Heart (tissue), 3 donors: Measurements from ENCODE around the gene ZNF138.

DNA sequence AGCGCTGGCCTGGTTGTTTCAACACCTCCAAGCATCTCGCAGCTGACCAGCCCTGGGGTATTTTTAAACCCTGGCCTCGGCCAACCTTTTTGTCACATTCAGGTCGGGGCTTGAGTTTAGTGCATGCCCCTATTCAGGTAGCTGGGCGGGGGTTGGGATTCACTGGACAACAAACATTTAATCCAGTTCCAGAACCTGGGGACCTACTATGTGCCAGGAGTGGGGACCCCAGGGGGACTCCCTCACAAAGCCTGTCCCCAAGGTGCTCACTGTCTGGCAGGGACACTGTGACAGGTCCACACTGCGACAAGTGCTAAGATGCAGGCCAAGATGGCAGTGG is 105.6 kb upstream of the ZNF716 start:
- RAMPAGE, long total RNA, 2 experiments = no peak in any of the 2 experiments

GRCh38 chr7:57417500-57417708 is 32.6 kb upstream of the ZNF716 start:
- RAMPAGE, long total RNA, 2 experiments = no peak in any of the 2 experiments

GRCh38 chr7:64044465-64044680 is 861 bp upstream of the ZNF727 start:
- RAMPAGE, long total RNA, 2 experiments = no peak in any of the 2 experiments

- RAMPAGE, long total RNA, 2 experiments = no peak in any of the 2 experiments
These were observed 47.4 kb downstream of the ZNF680 start for GRCh38 chr7:64515403-64515890.

DNA sequence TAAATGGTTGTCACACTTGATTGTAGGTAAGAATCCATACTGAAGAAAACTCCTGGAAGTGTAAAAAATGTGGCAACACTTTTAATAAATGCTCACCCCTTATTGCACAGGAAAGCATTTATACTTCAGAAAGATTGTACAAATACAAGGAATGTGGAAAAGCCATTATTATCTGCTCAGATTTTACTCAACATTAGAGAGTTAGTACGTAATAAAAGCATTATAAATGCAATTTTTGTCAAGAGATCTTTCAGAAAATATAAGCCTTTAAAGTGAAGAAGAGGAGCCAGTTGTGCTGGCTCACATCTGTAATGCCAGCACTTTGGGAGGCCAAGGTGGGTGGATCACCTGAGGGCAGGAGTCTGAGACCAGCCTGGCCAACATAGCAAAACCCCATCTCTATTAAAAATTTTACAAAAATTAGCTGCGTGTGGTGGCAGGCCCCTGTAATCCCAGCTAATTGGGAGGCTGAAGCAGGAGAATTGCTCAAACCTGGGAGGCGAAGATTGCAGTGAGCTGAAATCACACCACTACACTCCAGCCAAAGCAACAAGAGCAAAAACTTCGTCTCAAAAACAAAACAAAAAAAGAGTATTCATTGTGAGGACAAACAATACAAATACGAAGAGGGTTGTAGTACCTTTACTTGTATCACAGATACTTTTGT is 43.8 kb downstream of the ZNF107 start:
- RAMPAGE, long total RNA, 2 experiments = no peak in any of the 2 experiments

GRCh38 chr7:64793969-64794979 is at the start of gene ZNF138:
ZNF138 (plus strand) TSS chr7:64794428.
- RAMPAGE, long total RNA, 2 experiments = start-site peak on the plus strand in 2 of 2 experiments, at chr7:64794387-64794441 at its widest, 130 to 303 reads per replicate

DNA sequence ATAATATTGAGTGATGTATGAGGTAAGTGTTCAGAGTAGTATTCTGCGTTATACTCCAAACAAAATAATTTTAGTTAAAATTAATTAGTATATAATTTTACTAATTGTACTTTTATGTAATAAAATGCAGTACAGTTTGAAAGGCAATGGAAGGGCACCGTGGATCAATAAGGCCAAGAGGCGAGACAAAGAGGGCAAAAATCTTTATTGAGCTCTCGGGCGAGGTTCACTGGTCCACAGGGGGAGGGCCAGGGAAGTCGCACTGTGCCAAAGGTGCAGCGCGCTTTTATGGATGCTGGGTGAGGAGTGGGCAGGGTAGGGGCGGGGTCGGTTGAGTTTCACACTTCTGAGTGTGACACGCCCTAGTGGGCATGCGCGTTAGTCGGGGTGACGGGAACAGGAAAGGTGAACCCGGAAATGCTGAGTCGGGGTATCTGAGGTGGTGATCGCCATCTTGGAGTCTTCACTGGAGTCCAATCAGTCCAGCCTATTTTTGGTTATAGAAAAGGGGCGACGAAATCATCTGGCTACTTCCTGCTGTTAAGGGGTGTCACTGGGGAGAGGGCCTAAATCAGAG is 40.6 kb downstream of the ZNF138 start:
- RAMPAGE, long total RNA, 2 experiments = no peak in any of the 2 experiments

DNA sequence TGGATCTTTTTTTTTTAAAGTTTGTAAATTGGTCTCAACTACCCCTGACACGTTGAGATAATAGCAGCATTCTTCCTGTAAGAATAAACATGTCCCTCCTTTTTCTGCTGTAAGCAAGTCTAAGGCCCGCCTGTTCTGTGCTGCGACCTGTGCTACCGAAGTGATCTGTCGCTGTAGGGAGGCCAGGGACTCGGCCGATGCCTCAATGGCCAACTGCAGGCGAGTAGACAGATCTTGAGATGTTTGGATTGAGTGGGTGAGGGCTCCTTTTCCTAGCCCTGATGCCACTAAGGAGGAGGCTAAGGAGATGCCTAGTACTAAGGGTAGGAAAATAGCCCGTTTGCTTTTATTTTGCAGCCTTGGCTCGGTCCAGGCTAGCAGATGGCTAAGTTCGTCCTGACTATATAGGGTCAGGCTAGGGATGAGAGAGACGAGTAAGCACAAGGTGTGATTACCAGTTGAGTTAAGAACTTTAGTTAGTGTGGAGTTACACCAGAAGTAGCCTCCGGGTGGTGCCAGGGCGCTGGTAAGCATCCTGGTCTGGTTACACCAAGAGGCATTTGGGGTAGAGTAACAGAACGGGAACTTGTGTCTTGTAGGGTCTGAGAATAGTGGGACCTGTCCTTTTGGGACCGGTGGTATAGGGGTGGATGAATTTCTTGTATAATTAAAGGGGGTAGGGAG is 41.5 kb downstream of the ZNF138 start:
- RAMPAGE, long total RNA, 2 experiments = no peak in any of the 2 experiments

DNA sequence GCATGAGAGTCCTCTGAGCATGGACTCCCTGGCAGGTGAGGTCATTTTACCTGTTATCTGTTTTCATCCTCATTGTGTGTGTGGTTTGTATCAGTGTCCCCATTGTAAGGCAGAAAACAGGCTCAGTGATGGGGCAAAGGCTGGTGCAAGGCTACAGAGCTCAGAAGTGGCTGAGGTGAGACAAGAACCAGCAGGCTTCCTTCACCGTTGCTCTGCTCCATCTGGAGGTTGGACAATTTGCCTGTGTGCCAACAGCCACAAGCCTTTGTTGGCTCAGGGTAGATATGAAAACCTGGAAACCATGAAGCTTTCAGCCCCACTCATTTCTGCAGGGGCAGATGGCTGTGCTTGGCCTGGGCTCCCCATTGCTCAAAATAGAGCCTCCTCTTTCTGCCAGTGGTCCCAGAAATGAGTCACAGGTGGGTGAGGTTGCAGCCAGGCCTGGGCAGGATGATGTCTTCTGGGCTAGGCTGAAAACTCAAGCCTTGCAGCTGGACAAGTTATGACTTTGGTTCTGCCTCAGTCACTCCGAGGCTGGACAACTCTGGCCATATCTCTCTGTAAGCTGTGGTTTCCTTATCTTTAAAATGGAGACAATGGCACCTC is 12.3 kb upstream of the ZNF273 start:
- RAMPAGE, long total RNA, 2 experiments = no peak in any of the 2 experiments

DNA sequence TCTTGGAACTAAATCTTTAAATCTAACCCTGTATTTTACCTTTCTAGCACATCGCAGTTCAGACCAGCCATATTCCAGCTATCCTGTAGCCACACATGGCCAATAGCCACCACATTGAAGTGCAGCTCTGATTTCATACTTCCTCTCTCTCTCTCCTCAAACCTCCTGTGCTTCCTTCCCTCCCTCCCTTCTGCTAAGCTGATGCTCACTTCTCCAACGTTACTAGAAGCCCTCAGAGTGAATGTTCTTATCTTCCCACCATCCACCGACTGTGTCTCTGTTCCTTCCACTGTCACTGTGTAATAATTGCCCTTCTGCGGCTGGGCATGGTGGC is 574 bp upstream of the ERV3-1 start:
- RAMPAGE, long total RNA, 2 experiments = no peak in any of the 2 experiments

DNA sequence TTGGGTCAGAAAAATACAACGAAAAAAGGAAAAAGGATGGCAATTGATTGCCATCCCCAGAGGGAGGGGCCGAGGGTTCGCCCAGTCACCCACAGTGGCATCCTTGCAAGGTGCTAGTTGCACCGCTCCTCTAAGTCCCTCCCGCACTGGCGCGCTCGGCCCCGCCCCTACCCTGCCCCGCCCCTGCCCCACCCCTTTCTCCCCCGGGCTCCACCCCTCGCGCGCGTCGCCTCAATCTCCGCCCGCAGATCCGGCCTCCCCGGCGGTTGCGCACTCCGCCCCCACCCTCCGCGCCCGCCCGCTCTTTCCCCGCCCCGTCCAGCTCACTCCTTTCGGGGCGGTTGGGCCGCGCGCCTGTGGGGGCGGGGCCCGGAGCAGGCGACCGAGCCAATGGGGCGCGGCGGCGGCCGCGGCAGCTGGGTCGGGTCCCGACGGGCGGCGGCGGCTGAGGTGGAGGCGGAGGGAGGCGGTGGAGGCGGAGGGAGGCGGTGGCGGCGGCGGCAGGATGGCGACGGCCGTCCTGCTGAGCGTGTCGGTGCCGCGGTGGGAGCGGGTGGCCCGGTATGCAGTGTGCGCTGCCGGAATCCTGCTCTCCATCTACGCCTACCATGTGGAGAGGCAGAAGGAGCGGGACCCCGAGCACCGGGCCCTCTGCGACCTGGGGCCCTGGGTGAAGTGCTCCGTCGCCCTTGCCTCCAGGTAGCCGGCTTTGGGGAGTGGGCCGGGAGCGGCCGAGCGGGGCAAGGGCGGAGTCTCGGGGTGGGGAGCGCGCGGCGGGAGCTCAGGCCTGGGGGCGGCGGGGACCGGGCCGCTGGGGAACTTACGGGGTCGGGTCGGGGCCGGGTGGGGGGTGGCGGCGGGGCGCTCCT is 31.6 kb upstream of the ERV3-1 start:
- RAMPAGE, long total RNA, 2 experiments = no peak in any of the 2 experiments

DNA sequence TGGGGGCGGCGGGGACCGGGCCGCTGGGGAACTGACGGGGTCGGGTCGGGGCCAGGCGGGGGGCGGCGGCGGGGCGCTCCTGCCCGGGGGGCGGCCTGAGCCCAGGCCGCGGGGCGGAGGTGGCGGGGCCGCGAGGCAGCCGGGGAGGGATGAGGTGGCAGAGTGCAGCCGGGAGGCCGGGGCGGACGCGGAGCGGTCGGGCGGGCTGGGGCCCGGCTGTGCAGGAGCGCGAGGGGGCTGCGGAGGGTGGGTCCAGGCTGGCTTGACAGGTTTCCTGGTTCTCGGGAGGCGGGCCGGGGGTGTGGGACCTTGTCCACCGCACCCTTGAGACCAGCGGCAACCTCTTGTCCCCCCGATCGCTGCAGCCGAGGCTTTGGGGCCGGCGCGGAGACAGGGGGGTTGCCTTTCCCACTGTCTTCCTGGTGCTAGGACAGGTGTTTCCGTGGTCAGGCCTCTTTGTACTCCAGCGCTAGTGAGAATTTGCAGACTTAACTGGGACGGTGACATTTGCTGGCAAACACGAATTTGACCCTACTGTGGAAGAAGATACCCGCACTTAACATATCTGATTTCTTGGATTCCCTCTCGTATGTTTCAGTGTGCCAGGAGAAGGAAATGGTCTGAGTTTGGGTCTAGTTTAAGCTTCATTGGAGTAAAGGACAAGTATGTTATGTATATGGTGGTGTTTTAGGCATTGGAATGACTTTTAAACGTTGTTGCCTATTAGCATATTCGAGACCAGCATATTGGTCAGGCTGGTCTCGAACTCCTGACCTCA is 970 bp downstream of the VKORC1L1 start:
- RAMPAGE, long total RNA, 2 experiments = no peak in any of the 2 experiments

DNA sequence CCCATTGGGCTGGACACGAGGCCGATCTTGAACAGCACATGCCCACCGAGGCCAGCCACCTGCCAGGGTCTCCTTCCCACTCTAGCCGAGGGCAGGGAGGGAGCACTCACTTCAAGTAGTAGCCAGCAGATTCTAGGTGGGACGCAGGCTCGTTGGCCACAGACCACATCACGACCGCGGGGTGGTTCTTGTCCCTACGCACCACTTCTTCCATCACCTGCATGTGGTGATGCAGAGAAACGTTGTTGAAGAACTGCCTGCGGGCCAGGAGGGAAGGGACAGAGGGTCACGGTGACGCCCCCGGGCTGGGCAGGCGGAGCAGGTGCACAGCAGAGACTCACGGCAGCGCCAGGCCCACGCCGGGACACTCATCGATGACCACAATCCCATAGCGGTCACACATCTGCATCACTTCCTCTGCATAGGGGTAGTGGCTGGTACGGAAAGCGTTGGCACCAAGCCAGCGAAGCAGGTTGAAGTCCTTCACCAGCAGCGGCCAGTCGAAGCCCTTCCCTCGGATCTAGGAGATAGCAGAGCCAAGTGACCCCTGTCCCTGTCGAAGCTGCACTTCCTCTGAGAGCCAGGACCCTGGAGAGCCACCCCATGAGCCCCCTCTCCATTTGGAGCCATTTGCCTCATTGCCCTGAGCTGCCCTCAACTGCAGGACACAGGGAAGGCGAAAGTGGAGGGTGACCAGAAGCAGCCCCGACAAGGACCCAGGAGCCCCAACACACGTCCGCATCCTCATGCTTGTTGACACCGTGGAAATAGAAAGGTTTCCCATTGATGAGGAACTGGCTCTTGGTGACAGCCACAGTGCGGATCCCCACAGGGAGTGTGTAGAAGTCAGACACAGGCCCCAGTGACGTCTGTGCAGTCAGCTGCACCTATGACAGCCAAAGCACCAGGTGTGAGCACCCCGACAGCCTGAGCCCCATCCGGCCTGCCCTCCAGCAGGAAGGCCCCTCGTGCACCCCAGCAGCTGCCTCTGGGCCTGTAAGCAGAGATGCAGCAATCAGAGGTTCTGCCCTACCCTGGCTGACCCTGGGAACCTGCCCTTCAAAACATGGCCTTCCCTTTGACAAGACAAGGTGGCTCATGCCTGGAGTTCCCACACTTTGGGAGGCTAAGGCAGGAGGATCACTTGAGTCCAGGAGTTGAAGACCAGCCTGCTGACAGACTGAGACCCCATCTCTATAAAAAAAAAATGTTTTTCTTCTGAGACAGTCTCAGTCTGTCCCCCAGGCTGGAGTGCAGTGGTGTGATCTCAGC is 7.4 kb downstream of the GUSB start:
- RAMPAGE, long total RNA, 2 experiments = no peak in any of the 2 experiments

DNA sequence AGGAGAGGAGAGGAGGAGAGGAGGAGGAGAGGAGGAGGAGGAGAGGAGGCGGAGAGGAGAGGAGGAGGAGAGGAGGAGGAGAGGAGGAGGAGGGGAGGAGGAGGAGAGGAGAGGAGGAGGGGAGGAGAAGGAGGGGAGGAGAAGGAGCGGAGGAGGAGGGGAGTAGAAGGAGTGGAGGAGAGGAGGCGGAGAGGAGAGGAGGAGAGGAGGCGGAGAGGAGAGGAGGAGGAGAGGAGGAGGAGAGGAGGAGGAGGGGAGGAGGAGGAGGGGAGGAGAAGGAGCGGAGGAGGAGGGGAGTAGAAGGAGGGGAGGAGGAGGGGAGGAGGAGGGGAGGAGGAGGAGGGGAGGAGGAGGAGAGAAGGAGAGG is 15.6 kb upstream of the CRCP start:
- RAMPAGE, long total RNA, 2 experiments = no peak in any of the 2 experiments

GRCh38 chr7:66150198-66151177 is 35.8 kb downstream of the CRCP start:
- RAMPAGE, long total RNA, 2 experiments = no peak in any of the 2 experiments

- RAMPAGE, long total RNA, 2 experiments = no peak in any of the 2 experiments
These were observed 35.8 kb downstream of the TPST1 start for GRCh38 chr7:66241027-66241322.

- RAMPAGE, long total RNA, 2 experiments = no peak in any of the 2 experiments
These were observed 110.1 kb downstream of the TPST1 start for GRCh38 chr7:66315067-66315762.

DNA sequence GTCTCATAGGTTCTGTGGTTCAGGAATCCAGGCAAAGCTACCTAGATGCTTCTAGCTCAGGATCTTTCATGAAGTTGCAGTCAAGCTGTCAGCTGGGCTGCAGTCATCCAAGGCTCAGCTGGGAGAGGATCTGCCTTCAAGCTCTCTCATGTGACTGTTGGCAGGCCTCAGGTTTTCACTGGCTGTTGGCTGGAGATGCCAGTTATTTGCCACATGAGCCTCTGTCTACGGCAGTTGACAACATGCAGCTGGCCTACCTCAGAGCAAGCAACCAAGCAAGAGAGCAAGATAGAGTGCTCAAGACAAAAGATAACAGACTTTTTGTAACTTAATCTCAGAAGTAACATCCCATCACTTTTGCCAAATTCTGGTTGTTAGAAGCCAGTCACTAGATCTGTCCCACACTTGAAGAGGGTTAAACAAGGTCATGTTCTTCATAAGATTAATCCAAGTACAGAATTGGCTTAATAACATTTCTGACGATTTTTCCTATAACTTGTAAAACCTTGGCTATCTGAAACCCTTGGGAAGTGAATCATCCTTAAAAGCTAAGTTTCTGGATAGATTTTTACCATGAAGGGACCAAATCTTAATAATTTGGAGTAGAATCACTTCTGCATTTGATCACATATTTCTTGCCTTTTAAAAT is 125.9 kb downstream of the TPST1 start:
- RAMPAGE, long total RNA, 2 experiments = no peak in any of the 2 experiments

- RAMPAGE, long total RNA, 2 experiments = no peak in any of the 2 experiments
These were observed 73.7 kb upstream of the KCTD7 start for GRCh38 chr7:66555087-66555364.

GRCh38 chr7:66619580-66619928 is 9.1 kb upstream of the KCTD7 start:
- RAMPAGE, long total RNA, 2 experiments = no peak in any of the 2 experiments